ENCODE results near the gene PCDH1.

GRCh38 chr5:141505358-141505557 lies 16.4 kb downstream of the PCDHGC5 start:
- PRO-cap, 7 experiments = no peak in any of the 7 experiments

- PRO-cap, 7 experiments = no peak in any of the 7 experiments
Observed at GRCh38 chr5:141514642-141514955, 25.7 kb downstream of the PCDHGC5 start.

GRCh38 chr5:141589982-141590522 lies 28.7 kb downstream of the DIAPH1 start:
- PRO-cap, 7 experiments = no peak in any of the 7 experiments

DNA sequence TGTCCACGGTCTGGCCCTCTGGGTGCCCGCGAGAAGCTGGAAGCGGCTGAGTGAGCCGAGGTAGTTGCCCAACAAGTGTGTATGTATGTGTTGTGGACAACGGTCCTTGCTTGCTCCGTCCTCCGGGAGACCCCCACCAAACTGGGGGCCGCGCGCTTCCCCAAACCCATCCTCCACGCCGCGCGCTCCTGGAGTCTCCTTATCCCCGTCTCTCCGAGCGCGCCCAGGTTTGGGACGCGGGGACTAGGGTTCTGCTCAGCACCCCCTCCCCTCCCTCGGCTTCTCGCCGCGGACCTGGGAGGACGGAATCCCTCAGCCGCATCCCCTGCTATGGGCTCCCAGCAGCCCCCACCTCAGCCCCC lies 493 bp downstream of the PCDH1 start:
- PRO-cap, 7 experiments = no peak in any of the 7 experiments

GRCh38 chr5:141878332-141878729 lies at the start of gene PCDH1:
Gene PCDH1 (minus strand): TSS chr5:141878410.
- PRO-cap, 7 experiments = peak in 3 of 7 experiments; most common minus-strand start chr5:141878408 (in 2)

- PRO-cap, 7 experiments = no peak in any of the 7 experiments
Observed at GRCh38 chr5:141940674-141941273, 17.1 kb downstream of the DELE1 start.

GRCh38 chr5:142000567-142001399 lies 12.0 kb downstream of the GNPDA1 start:
- PRO-cap, 7 experiments = no peak in any of the 7 experiments

DNA sequence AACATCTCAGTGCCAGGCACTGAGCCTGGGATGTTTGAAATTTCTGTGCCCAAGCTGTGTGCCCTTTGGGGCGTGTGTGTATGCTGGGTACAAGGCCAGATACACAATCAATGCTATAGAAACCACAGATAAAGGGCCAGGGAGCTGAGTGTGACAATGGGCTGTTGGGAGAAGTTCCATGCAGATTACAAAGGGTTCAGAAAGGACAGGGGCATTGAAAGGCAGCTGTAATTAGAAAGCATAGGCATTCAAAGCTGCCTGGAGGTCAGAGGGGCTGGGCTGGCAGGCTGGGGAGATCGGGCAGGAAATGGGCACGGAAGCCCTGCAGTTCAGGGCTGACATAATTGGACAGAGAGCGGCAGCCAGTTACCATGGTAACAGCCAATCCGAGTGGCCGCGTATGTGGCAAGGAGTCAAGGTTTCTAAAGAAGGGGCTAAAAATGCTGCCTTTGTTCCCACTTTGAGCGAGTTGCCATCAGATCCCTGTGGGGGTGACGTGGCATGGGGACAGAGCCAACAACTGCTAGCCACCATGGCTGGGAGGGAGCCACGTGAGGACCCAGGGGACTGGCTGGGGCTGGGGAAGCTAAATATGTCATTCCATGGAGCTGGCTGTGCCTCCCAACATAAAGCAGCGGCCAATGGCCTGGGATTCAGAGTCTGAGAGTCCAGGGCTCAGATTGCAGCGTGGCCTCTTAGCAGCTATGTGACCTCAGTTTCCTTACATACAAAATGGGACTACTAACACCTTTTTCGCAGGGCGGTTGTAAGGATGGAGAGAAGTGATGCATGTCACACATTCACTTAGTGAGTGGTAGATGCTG lies 44.7 kb upstream of the NDFIP1 start:
- PRO-cap, 7 experiments = peak in 1 of 7 experiments; most common plus-strand start position 467 of the sequence (in 1); most common minus-strand start position 308 of the sequence (in 1)

- PRO-cap, 7 experiments = peak in 1 of 7 experiments; most common plus-strand start chr5:142088624 (in 1); most common minus-strand start chr5:142088491 (in 1)
Observed at GRCh38 chr5:142088073-142088684, 20.4 kb upstream of the NDFIP1 start.

DNA sequence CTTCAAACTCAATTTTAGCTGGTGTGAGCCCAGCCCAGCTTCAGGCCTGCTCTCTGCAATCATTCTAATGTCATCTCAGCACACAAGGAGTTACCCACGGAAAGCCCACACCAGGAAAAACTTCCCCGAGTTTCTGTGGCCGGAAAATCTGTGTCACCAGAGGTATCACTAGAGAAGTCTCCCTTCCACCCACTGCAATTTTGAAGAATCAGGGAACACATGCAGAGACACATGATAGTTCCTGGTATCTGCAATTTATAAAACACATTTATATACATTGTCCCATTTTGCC lies 13.5 kb upstream of the NDFIP1 start:
- PRO-cap, 7 experiments = peak in 1 of 7 experiments; most common plus-strand start position 195 of the sequence (in 1)

- PRO-cap, 7 experiments = no peak in any of the 7 experiments
Observed at GRCh38 chr5:142109748-142110035, 1.1 kb downstream of the NDFIP1 start.

GRCh38 chr5:142132557-142133324 lies 24.2 kb downstream of the NDFIP1 start:
- PRO-cap, 7 experiments = no peak in any of the 7 experiments

- PRO-cap, 7 experiments = no peak in any of the 7 experiments
Observed at GRCh38 chr5:142174993-142175579, 66.5 kb downstream of the NDFIP1 start.

- PRO-cap, 7 experiments = no peak in any of the 7 experiments
Observed at GRCh38 chr5:142323825-142324937, 640 bp downstream of the SPRY4 start.

DNA sequence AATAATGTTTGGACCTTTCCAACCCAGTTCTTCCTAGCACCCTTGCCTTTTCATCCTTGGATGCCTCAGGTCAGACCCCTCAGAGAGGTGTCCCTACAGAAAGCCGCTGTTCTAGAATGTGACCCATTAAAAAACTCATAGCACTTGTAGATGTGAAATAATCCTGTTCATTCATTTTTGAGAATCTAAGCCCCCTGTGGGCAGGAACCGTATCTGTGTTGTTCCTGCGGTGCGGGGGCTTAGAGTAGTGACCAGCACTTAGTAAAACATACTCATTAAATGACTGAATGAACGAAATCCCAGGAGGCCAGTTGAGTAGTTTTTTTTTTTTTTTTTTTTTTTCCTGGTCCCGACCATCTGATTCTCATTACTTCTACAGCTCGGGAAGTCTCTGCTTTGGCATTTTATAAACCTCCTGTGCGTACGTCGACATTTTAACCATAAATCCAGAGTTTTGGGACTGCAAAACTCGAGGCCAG lies 31.4 kb upstream of the SPRY4 start:
- PRO-cap, 7 experiments = no peak in any of the 7 experiments

GRCh38 chr5:142446592-142447342 lies 121.9 kb upstream of the SPRY4 start:
- PRO-cap, 7 experiments = no peak in any of the 7 experiments

- PRO-cap, 7 experiments = peak in 7 of 7 experiments; most common plus-strand start chr5:142771119 (in 6); most common minus-strand start chr5:142771000 (in 7)
Observed at GRCh38 chr5:142770963-142771782, 996 bp downstream of the ARHGAP26 start.

- PRO-cap, 7 experiments = no peak in any of the 7 experiments
Observed at GRCh38 chr5:142866937-142867231, 96.7 kb downstream of the ARHGAP26 start.

DNA sequence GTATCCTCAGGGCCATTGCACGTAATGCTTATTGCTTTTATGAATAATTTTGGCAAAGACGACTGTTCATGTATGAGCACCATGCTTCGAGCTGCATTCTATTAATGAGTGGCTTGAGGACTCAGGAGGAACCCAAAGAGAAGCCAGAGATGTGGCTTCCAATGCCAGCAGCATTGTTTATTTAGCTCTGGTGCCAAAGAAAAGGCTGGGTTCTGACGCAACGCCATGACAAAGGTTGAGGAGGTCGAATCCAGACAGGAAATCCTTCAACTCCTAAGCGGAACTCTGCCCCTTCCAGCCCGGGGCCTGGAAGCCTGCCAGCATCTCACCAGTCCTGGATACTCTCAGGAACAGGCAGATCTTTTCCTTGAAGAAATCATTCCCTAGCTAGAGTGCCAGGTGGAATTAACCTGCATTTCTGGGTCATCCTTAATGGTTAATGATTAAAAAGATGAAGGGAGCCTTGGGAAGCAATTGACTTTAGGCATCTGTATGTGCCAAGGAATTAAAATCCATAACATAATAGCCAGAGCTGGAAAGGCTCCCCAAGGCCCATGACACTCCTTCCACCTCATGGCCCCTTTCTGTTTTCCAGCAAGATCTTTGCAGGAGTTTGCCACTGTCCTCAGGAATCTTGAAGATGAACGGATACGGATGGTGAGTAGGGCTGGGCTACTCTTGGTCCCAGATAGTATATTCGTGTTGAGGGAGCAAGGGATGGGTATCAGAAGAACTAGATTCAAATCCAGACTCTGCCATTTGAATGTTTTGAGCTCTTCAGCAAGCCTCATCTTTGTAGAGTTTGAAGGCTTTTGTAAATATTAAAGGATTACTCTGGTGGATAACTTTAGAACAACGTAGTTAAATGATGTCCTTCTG lies 104.6 kb downstream of the ARHGAP26 start:
- PRO-cap, 7 experiments = no peak in any of the 7 experiments

- PRO-cap, 7 experiments = no peak in any of the 7 experiments
Observed at GRCh38 chr5:143133660-143134216, 269.7 kb downstream of the NR3C1 start.